Endothelial cell of umbilical vein (primary cell): Measurements from ENCODE around the genes LOXHD1, IER3IP1 and SKOR2.

DNA sequence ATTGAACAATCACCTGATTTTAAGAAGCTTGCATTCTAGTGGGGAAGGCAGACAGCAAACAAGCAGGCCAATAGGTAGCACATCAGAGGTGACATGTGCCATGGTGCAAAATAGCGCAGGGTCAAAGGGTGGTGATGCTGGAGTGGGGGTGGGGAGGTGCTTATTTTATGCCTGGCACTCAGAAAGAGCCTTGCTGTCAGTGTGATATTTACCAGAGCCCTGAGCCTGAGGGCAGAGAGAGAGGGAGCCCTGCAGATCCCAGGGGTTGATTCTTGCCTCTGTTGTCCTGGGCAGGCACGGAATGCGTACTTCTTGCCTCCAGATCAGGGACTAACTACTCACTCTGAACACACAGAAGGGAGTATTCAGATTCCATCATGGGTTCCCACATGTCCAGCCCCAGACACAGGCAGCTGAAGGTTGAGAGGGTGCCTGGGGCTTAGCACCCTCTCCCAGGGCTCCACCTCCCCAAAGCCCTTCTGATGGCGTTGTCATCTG, 22.5 kb downstream of the RNF165 start:
- PRO-cap, result no peak
CAGE:
- cytosol, long polyA minus RNA, result no peak
- cytosol, long polyA plus RNA, result no peak
- long polyA plus RNA, result no peak
- nucleus, long polyA minus RNA, result no peak
- nucleus, long polyA plus RNA, result no peak

DNA sequence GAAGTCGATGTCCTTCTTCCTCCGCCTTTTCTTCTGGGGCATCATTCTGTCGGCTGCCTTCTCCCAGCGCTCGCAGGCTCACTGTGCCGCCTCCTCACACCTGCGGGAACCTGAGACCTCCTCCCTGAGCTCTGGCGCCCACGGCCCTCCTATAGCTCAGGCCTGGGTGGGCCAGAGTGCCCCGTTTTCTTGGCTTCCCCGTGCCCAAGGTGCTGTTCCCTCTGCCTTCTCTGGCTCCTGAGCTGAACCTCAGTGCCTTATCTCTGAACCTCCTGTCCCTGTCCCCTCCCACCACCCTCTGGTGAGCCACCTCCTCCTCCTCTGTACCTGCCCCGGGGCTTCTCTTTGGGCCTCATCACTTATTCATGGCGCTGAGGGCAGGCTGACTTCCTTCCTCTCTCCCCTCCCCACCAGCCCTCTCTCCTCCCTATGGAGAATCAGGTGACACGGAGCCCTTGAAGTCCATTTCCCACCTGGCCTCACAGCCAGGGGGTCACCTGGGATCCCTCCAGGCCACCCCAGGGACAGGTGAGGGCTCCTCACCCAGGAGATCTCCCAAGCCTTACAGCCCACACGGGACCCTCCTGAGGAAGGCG, at the start of gene LOXHD1:
LOXHD1 (minus strand) TSS at position 232 of the 596 bp plus-strand sequence.
- PRO-cap, result no peak
CAGE:
- cytosol, long polyA minus RNA, result no peak
- cytosol, long polyA plus RNA, result no peak
- long polyA plus RNA, result no peak
- nucleus, long polyA minus RNA, result no peak
- nucleus, long polyA plus RNA, result no peak

- PRO-cap, result no peak
CAGE:
- cytosol, long polyA minus RNA, result no peak
- cytosol, long polyA plus RNA, result no peak
- long polyA plus RNA, result no peak
- nucleus, long polyA minus RNA, result no peak
- nucleus, long polyA plus RNA, result no peak
Observed at GRCh38 chr18:46754652-46755432, 2.0 kb downstream of the ST8SIA5 start.

DNA sequence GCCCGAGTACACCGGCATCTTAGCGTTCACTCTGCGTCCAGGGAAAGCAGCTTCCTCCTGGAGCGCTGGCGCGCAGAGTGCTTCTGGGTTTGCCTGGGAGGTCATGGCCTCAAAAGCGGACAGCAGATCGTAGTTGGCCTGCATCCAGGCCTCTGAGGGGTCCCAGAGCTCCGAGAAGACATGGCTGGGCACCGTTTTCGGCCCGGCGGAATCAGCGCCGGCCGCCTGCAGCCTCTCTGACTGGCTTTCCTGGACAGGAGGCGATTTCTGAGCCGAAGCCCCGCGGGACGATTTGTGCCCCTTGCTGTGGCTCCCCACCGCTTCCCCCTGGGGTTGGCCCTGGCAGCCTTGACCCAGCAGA, 12.5 kb downstream of the ELOA2 start:
- PRO-cap, result no peak
CAGE:
- cytosol, long polyA minus RNA, result no peak
- cytosol, long polyA plus RNA, result no peak
- long polyA plus RNA, result no peak
- nucleus, long polyA minus RNA, result no peak
- nucleus, long polyA plus RNA, result no peak

- PRO-cap, result unidirectional peak, plus-strand start at chr18:47175718; unidirectional peak, minus-strand start at chr18:47176187; unidirectional peak, minus-strand start at chr18:47176362
CAGE:
- cytosol, long polyA minus RNA, result start-site peak on the minus strand at chr18:47176307-47176364, 269 reads
- cytosol, long polyA plus RNA, result start-site peak on the minus strand at chr18:47176307-47176365, 1,696 and 1,552 reads in 2 replicates
- long polyA plus RNA, result start-site peak on the minus strand at chr18:47176306-47176362, 3,086 and 2,785 reads in 2 replicates
- nucleus, long polyA minus RNA, result start-site peak on the minus strand at chr18:47176303-47176339, 164 reads
- nucleus, long polyA plus RNA, result start-site peak on the minus strand at chr18:47176307-47176374, 432 and 257 reads in 2 replicates
Observed at GRCh38 chr18:47175491-47176610, at the start of gene IER3IP1. Gene IER3IP1, minus strand, starts transcription at chr18:47176364.

GRCh38 chr18:47251383-47251815, at the start of gene SKOR2:
Gene SKOR2, minus strand, starts transcription at chr18:47251660.
- PRO-cap, result no peak
CAGE:
- cytosol, long polyA minus RNA, result no peak
- cytosol, long polyA plus RNA, result no peak
- long polyA plus RNA, result no peak
- nucleus, long polyA minus RNA, result no peak
- nucleus, long polyA plus RNA, result no peak

GRCh38 chr18:47799157-47799826, 131.2 kb downstream of the SMAD2 start:
- PRO-cap, result no peak
CAGE:
- cytosol, long polyA minus RNA, result no peak
- cytosol, long polyA plus RNA, result no peak
- long polyA plus RNA, result no peak
- nucleus, long polyA minus RNA, result no peak
- nucleus, long polyA plus RNA, result no peak

GRCh38 chr18:47896688-47897085, 33.8 kb downstream of the SMAD2 start:
- PRO-cap, result no peak
CAGE:
- cytosol, long polyA minus RNA, result no peak
- cytosol, long polyA plus RNA, result no peak
- long polyA plus RNA, result no peak
- nucleus, long polyA minus RNA, result no peak
- nucleus, long polyA plus RNA, result no peak

- PRO-cap, result no peak
CAGE:
- cytosol, long polyA minus RNA, result no peak
- cytosol, long polyA plus RNA, result no peak
- long polyA plus RNA, result no peak
- nucleus, long polyA minus RNA, result no peak
- nucleus, long polyA plus RNA, result no peak
Observed at GRCh38 chr18:47967842-47968597, 37.6 kb upstream of the SMAD2 start.

DNA sequence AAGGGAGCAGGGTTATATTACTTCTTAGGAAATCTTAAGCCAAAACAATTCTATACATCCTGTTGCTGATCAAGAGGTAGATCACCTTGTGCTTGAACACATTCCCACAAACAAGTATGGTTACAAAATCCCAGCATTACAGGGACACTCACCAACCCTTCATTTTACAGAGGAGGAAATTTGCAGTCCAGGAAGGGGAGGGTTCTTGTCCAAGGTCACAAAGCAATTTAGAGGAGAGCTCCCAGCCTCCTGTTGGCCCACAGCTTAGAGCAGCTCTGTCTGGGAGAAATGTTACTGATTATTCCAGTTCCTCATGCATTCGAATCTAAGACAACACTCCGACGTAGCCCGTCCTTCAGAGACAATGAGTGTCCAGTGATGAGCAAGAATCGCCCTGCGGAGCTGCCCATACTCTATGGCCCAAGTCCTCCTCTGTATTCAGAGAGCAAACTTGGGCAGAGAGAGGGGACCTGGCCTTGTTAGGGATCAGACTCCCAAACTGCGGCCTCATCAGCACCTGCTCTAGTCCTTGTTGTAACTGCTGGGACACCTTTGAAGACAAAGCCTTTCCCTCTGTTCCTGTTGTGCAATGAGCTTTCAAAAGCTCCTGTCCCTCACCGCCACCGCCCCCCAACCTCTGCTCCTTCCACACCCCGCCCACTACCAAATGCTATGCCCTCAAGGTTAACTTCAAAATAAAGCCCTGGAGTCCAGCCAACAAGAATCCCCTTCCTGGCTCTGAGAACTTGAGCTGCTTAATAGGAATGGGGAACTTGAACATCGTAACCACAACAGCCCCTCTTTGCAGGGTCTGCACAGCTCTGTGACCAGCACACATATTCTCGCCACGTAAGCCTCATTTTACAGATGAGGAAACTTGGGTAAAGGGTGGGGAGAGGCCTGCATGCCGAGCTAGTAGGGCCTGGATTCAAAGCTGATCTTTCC, 234.8 kb upstream of the SMAD2 start:
- PRO-cap, result no peak
CAGE:
- cytosol, long polyA minus RNA, result no peak
- cytosol, long polyA plus RNA, result no peak
- long polyA plus RNA, result no peak
- nucleus, long polyA minus RNA, result no peak
- nucleus, long polyA plus RNA, result no peak

- PRO-cap, result no peak
CAGE:
- cytosol, long polyA minus RNA, result no peak
- cytosol, long polyA plus RNA, result no peak
- long polyA plus RNA, result no peak
- nucleus, long polyA minus RNA, result no peak
- nucleus, long polyA plus RNA, result no peak
Observed at GRCh38 chr18:48300330-48300812, 108.8 kb downstream of the ZBTB7C start.

- PRO-cap, result no peak
CAGE:
- cytosol, long polyA minus RNA, result no peak
- cytosol, long polyA plus RNA, result no peak
- long polyA plus RNA, result no peak
- nucleus, long polyA minus RNA, result no peak
- nucleus, long polyA plus RNA, result no peak
Observed at GRCh38 chr18:48407438-48407780, 1.8 kb downstream of the ZBTB7C start.

- PRO-cap, result no peak
CAGE:
- cytosol, long polyA minus RNA, result no peak
- cytosol, long polyA plus RNA, result no peak
- long polyA plus RNA, result no peak
- nucleus, long polyA minus RNA, result no peak
- nucleus, long polyA plus RNA, result no peak
Observed at GRCh38 chr18:48453424-48454093, 44.4 kb upstream of the ZBTB7C start.

DNA sequence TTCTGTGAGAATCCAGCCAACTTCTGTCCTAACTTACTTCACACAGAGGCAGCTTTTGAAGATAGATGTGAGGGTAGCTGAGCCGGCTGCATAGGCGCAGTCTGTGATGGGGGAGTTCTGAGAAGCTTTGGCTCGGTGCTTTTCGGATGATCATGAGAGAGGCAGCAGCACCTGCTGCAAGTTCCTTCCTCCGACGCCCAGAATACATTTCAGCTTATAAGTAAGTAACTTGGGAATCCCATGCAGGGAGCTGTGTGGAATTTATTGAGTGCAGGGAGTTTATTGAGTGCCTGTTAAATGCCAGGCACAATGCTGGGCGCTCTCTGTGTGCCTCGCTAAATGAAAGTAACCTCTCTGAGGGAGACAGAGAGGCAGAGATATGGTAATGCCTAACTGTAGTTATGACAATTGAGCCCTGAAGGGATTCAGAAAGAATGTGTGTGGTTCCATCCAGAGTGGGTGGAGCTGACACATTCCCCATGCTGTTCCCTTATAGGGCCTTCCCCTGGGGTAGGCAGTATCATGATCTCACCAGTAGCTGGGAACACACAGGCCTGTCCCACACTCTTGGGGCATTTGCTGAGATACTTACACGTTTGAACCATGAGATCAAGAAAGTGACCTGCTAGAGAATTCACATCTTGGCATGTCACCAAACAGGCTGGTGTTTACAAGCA, 9.0 kb downstream of the CTIF start:
- PRO-cap, result no peak
CAGE:
- cytosol, long polyA minus RNA, result no peak
- cytosol, long polyA plus RNA, result no peak
- long polyA plus RNA, result no peak
- nucleus, long polyA minus RNA, result no peak
- nucleus, long polyA plus RNA, result no peak

DNA sequence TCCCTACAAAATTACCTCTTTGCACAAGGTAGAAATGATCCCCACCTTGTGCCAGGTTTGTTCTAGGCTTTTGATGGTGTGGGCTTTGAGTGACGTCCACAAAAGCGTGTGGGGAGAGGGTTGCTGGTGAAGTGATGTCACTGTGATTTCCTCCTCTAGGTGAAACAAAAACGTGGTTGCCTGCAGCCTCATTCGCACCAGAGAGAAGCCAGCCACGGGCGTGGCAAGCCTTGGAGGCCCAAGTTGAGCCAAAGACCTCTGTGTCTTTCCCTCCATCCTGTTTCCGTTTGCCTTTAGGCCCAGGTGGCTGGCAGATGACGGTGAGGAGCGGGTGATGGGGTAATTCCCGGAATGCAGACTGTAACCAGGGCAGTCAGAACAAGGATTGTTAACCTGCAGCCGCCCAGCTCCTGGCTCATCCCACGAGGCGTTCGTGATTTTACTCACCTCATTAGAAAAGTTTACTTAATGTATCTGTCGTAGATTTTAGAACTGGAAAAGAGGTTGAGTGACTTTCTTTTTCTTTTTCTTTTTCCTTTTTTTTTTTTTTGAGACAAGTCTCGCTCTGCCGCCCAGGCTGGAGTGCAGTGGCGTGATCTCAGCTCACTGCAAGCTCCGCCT, 14.4 kb downstream of the CTIF start:
- PRO-cap, result no peak
CAGE:
- cytosol, long polyA minus RNA, result no peak
- cytosol, long polyA plus RNA, result no peak
- long polyA plus RNA, result no peak
- nucleus, long polyA minus RNA, result no peak
- nucleus, long polyA plus RNA, result no peak

DNA sequence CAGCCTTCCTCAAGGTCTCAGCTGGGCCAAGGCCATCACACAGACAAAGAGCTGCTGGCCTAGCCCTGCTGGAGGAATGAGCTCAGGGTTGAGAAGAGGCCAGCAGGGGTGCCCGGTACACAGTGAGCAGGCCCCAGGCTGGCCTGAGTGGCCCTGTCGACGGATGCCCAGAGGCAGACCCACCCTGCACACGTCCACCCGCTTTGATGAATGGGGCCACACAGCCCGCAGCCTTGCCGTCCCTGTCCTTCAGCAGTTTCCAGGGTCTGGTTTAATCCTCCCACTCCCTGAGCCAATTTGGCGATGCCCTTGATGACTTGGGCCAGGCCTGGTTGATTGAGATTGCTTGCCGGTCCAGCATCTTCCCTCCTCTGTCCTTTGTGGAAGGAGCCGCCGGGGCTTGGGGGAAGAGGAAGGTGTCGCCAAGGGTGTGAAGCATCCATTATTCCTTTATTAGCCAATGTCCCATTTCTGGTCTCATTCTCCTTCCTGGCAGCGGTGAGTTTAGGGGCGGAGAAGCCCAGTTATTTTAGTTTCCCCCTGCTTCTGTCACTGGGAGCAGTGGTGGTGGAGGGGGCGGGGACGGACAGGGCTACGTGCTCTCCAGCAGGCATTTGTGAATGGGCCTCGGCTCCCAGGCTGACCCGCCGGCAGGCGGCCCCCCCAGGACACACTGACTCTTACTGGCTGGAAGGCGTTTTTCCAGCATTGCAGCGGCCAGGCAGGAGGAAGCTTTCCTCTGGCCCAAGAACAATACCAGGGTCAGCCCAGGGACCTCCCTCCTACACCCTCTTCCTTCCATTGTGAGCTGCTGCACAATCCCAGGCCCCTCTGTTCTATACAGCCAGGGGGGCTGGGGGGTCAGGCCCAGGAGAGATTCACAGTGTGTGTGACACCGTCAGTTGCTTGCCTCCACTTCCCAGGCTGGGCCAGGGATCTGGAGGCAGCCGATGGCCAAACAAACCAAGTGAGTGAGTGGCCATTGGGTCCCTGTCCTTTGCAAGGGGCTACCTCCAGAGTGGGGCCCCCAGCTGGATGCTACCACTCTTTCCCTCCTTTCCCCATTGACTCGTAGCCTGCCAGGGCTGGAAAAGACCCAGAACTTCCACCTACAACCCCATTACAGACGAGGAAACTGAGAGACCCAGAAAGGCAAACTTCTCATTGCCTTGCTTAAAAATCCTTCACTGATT, 141.9 kb downstream of the CTIF start:
- PRO-cap, result bidirectional peak, plus-strand start at position 901 of the sequence, minus-strand start at position 675 of the sequence
CAGE:
- cytosol, long polyA minus RNA, result no peak
- cytosol, long polyA plus RNA, result no peak
- long polyA plus RNA, result no peak
- nucleus, long polyA minus RNA, result no peak
- nucleus, long polyA plus RNA, result no peak

- PRO-cap, result no peak
CAGE:
- cytosol, long polyA minus RNA, result no peak
- cytosol, long polyA plus RNA, result no peak
- long polyA plus RNA, result no peak
- nucleus, long polyA minus RNA, result no peak
- nucleus, long polyA plus RNA, result no peak
Observed at GRCh38 chr18:48730683-48731039, 191.8 kb downstream of the CTIF start.

DNA sequence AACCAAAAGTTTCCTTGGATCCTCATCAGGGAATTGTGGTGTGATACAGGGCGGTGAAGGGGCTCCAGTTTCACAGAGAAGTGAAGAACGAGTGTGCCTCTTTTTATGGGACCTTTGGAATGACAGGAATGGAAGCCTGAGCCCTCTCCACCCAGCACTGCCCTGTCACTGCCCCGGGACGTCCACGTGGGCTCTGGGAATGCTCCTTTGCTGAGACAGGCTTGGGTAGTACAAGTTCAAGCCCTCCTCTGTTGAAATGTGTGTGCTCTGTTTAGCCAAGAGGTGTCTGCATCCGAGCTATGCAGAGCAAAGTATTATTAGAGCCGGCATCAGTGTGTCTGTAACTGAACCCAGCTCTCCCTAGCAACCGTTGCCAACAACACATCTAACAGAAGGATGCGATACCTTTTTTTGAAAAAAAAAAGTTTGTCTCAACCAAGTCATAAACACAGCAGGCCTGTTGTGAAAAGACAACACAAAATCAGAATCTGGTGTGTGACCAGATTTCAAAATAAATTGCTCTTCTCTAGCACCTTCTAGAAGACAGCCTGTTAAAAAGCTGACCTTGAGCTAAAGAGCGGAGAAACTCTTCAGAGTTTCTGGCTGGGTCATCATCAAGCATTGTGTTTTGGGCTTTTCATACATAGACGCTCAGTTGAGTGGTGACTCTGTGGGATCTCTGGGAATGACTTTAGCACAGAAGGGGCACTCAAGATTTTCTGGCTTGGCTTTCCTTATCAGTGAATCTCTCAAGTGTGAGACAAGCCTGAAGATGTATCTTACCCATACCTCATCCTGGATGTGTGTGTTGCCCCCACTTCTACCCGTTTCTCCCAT, 183.3 kb downstream of the SMAD7 start:
- PRO-cap, result no peak
CAGE:
- cytosol, long polyA minus RNA, result no peak
- cytosol, long polyA plus RNA, result no peak
- long polyA plus RNA, result no peak
- nucleus, long polyA minus RNA, result no peak
- nucleus, long polyA plus RNA, result no peak

GRCh38 chr18:48829853-48830274, 120.9 kb downstream of the SMAD7 start:
- PRO-cap, result no peak
CAGE:
- cytosol, long polyA minus RNA, result no peak
- cytosol, long polyA plus RNA, result no peak
- long polyA plus RNA, result no peak
- nucleus, long polyA minus RNA, result no peak
- nucleus, long polyA plus RNA, result no peak

GRCh38 chr18:48840365-48840950, 110.3 kb downstream of the SMAD7 start:
- PRO-cap, result no peak
CAGE:
- cytosol, long polyA minus RNA, result no peak
- cytosol, long polyA plus RNA, result no peak
- long polyA plus RNA, result no peak
- nucleus, long polyA minus RNA, result no peak
- nucleus, long polyA plus RNA, result no peak